Adrenal gland (tissue), 7 donors: ENCODE data around the gene MOV10L1.

- PRO-cap, 3 experiments: no peak in any of the 3 experiments
- RAMPAGE, long total RNA, 4 experiments: no peak in any of the 4 experiments
- RRBS: no CpG with 5 or more reads among the region's 18 CpGs
Observed at GRCh38 chr22:47117023-47117437, 354.6 kb downstream of the TBC1D22A start.

- PRO-cap, 3 experiments: no peak in any of the 3 experiments
- RAMPAGE, long total RNA, 4 experiments: no peak in any of the 4 experiments
- RRBS: 95% methylated on average over 1 of the region's 11 CpGs
Observed at GRCh38 chr22:47170487-47170939, 408.1 kb downstream of the TBC1D22A start.

DNA sequence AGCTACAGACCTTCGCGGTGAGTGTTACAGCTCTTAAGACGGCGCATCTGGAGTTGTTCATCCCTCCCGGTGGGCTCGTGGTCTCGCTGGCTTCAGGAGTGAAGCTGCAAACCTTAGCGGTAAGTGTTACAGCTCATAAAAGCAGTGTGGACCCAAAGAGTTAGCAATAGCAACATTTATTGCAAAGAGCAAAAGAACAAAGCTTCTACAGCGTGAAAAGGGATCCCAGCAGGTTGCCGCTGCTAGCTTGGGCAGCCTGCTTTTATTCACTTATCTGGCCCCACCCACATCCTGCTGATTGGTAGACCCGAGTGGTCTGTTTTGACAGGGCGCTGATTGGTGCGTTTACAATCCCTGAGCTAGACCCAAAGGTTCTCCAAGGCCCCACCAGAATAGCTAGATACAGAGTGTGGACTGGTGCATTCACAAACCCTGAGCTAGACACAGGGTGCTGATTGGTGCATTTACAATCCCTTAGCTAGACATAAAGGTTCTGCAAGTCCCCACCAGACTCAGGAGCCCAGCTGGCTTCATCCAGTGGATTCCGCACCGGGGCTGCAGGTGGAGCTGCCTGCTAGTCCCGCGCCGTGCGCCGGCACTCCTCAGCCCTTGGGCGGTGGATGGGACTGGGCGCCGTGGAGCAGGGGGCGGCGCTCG, 725.4 kb downstream of the TBC1D22A start:
- PRO-cap, 3 experiments: no peak in any of the 3 experiments
- RAMPAGE, long total RNA, 4 experiments: no peak in any of the 4 experiments
- RRBS: no CpG with 5 or more reads among the region's 26 CpGs

DNA sequence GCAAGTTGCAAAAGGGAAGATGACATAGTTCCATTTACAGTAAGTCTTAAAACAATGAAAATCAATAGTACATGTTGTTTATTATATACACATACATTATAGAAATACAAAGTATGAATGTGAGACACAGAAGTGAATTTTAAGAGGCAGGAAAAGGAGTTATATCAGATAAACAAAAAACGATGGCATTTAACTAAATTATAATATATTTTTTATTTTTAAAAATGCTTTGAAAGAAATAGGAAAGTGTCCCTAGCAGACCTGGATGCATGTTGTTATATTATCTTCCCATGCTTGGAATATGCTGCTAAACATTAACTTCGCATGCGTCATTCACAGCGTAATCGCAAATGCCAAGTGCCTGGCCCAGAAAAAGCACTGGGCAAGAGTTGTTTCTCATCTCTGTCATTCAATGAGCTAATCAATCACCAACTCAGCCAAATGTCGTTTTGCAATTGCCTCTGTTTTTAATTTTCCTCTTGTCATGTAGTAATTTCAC, 83.7 kb upstream of the TAFA5 start:
- PRO-cap, 3 experiments: no peak in any of the 3 experiments
- RAMPAGE, long total RNA, 4 experiments: no peak in any of the 4 experiments
- RRBS: no CpG with 5 or more reads among the region's 6 CpGs

- PRO-cap, 3 experiments: no peak in any of the 3 experiments
- RAMPAGE, long total RNA, 4 experiments: no peak in any of the 4 experiments
Observed at GRCh38 chr22:49605472-49605719, 222.3 kb downstream of the BRD1 start.

- PRO-cap, 3 experiments: no peak in any of the 3 experiments
- RAMPAGE, long total RNA, 4 experiments: no peak in any of the 4 experiments
- RRBS: 3% methylated on average over 4 of the region's 25 CpGs
Observed at GRCh38 chr22:49670924-49671387, 156.7 kb downstream of the BRD1 start.

DNA sequence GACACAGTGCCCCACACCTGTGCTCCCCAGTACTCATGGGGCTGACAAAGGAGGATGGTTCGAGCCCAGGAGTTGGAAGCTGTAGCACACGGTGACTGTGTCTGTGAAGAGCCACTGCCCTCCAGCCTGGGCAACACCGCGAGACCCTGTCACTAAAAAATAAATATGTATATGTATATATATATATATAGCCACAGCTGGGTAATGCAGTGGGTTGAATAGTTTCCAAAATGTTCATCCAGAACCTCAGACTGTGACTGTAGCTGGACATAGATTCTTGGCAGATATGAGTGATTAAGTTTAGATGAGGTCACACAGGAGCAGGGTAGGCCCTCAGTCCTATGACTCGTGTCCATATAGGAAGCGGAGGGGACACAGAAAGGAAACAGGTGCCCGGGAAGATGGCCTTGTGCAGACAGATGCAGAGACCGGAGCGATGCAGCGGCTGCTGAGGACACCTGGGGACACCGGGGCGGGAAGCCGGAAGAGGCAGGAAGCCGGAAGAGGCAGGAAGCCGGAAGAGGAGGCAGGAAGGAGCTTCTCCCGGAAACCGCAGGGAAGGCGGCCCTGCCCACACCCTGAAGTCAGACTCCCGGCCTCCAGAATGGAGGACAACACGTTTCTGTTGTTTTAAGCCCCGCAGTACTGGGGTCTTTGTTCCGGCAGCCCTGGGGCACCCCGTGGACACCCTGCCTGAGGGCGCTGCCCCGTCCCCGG, 103.8 kb downstream of the BRD1 start:
- PRO-cap, 3 experiments: no peak in any of the 3 experiments
- RAMPAGE, long total RNA, 4 experiments: no peak in any of the 4 experiments
- RRBS: 47% methylated on average over 15 of the region's 26 CpGs

DNA sequence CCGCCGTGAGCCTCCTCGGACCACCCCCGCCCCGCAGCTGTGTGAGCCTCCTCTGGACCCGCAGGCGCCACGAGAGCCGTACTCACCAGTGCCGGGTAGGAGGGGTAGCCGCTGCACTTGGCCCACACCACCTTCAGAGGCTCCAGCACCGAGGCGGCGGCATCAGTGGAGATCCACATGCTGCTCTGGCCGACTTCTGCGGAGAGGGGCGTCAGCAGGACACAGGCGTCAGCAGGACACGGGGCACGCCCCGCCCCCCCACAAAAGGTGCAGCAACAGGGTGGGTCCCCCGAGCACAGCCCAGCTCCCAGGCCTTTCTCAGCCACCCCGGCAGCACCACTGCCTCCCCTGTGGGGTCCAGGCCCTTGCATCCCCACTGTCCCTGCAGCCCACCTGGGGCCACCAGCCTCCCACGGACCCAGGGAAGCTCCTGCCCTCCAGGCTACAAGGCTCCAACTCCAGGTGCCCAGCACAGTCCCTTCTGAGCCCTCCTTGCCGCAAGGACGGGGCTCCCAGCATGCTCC, 51.6 kb downstream of the BRD1 start:
- PRO-cap, 3 experiments: no peak in any of the 3 experiments
- RAMPAGE, long total RNA, 4 experiments: no peak in any of the 4 experiments
- RRBS: no CpG with 5 or more reads among the region's 26 CpGs

- PRO-cap, 3 experiments: no peak in any of the 3 experiments
- RAMPAGE, long total RNA, 4 experiments: no peak in any of the 4 experiments
- RRBS: 96% methylated on average over 10 of the region's 26 CpGs
Observed at GRCh38 chr22:49776992-49777317, 50.7 kb downstream of the BRD1 start.

DNA sequence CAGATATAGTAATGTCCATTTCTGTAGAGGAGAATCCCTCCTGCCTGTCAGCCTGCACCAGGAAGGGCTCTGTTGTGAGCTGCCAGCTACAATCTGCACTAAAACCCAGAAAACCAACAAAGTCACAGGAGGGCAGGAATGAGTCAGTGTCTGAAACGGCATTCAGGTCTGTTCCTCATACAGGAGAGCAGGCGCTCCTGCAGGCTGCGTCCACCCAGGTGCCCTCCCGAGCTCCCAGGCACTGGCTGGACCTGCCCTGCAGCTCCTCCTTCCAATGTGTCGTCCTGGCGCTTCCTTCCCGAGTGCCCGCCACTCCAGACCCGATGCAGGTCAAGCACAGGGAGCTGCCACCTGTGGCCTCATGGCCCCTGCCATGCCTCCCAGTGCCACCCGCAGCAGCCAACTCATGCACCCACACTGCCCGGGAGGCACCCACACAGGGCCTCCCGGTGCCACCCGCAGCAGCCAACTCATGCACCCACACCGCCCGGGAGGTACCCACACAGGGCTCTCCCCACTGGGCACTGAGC, 12.0 kb downstream of the BRD1 start:
- PRO-cap, 3 experiments: no peak in any of the 3 experiments
- RAMPAGE, long total RNA, 4 experiments: no peak in any of the 4 experiments
- RRBS: 57% methylated on average over 4 of the region's 15 CpGs

DNA sequence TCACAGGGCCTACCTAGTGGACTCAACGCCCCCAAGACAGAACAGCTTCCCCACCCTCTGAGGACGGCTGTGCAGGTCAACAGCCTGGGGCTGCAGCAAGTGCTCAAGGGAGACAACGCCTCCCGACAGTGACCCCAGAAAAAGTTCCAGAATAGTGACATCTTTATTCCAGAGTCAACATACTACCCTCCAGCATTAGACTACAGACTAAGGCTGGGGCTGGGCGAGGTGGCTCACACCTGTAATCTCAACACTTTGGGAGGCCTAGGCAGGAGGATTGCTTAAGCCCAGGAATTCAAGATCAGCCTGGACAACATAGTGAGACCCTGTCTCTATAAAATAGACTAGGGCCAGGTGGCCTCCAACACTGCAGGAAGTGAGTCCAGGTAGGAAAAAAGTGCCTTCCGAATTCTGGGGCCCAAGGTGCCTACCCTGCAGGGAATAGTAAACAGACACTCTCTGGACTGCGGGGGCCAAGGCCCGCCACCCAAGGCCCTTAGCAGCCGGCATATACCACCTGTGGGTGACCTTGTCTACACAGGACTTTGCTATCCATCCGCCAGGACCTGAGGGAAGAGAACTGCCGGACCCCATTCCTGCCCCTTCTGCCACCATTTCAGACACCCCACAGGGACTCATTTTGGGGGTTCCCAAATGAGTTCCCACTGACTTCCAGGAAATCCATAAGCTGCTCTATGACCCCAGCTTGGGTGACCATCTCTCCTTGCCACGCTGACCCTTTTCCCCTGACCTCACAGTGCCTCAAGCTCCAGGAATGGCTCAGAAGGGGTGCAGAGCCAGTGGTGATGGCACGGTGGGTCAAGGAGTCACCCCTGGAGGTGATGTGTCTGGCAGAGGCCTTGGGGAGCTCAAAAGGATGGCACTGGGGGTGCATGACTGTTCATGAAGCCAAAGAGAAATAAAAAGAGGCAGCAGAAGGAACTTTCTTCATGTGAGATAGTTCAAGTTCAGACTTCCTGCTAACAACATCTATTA, 11.0 kb downstream of the BRD1 start:
- PRO-cap, 3 experiments: no peak in any of the 3 experiments
- RAMPAGE, long total RNA, 4 experiments: no peak in any of the 4 experiments
- RRBS: 90% methylated on average over 3 of the region's 13 CpGs

GRCh38 chr22:49826592-49827251, 951 bp downstream of the BRD1 start:
- PRO-cap, 3 experiments: peak in 3 of 3 experiments; most common plus-strand start chr22:49826674 (in 2)
- RAMPAGE, long total RNA, 4 experiments: no peak in any of the 4 experiments
- RRBS: under 1% methylated on average over 48 of the region's 83 CpGs

DNA sequence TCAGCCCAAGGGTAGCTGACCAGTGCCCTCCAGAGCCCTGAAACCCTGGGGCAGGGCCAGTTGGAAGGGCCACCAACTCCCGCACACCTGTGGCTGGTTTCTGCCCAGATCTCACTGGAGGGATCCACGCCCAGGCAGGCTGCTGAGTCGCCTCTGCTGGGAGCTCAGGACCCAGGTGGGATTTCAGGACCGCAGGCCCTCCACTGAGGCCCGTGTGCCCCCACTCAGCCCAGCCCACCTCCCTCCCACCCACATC, 8.9 kb upstream of the PIM3 start:
- PRO-cap, 3 experiments: no peak in any of the 3 experiments
- RAMPAGE, long total RNA, 4 experiments: no peak in any of the 4 experiments
- RRBS: no CpG with 5 or more reads among the region's 5 CpGs

DNA sequence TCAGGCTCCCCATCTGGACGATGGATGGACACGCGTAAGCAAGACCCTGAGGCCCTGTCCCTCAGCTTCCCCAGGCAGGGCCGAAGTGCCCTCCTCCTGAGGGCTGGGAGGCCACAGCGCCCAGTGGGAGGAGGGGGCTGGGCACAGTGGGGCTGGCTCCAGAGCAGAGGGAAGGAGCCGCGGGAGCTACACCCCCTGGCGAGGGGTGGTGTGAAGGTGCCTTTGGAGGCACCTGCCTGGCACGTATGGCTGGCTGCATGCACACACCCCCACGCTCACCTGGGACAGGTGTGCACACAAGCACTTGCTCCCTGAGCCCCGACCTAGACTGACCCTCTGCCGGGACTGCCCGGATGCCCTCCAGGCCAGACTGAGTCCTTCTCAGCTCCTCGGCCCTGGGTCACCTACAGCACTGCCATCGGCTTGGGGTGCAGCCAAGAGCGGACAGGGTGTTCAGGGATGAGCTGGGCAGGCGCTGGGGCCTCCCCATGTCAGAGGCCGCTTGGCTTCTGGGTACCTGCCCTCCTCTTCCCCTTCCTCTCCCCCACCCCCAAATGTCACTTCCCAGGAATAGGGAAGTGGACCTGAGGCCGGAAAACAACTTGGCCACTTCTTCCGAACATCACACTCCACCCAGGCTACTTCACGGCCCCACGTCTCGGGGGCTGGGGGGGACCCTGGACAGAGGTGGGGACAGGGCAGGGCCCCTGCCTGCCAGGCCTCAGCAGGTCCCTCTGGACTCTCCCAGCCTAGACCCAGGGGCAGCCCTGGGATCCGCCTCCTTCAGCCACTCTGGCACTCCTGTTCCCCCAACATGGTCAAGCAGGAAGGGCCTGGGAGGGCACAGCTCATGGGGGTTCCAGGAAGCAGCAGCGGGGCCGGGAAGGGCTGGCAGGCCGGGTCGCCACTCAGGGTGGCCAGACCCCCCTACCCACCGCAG, 7.3 kb upstream of the PIM3 start:
- PRO-cap, 3 experiments: no peak in any of the 3 experiments
- RAMPAGE, long total RNA, 4 experiments: no peak in any of the 4 experiments
- RRBS: no CpG with 5 or more reads among the region's 29 CpGs

- PRO-cap, 3 experiments: peak in 3 of 3 experiments; most common plus-strand start chr22:49962600 (in 3); most common minus-strand start chr22:49962174 (in 2)
- RAMPAGE, long total RNA, 4 experiments: no peak in any of the 4 experiments
- RRBS: 15% methylated on average over 16 of the region's 89 CpGs
Observed at GRCh38 chr22:49961931-49962903, 1.6 kb downstream of the PIM3 start.

DNA sequence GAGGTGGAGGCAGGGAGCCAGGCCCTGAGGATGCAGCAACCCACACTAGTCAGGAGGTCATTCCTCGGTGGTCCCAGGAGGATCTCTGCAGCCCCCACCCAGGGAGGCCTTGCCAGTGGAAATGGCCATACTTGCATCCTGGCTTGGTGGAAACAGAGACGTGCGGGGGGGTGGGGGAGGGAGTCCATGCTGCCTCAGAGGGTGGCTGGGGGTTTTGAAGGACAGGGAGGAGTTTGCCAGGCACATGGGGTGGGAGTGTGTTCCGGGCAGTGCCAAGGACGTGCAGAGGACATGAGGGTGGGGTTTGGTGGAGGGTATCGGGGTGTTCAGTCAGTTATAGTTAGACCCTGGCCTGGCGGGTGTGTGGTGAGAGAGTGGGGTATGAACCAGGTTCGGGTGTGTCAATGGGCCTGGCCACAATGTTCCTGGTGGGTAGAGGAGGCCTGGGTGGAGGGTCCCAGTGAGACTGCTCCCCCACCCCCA, 3.8 kb downstream of the PIM3 start:
- PRO-cap, 3 experiments: peak in 1 of 3 experiments; most common plus-strand start position 139 of the sequence (in 1); most common minus-strand start position 123 of the sequence (in 1)
- RAMPAGE, long total RNA, 4 experiments: no peak in any of the 4 experiments
- RRBS: no CpG with 5 or more reads among the region's 8 CpGs

DNA sequence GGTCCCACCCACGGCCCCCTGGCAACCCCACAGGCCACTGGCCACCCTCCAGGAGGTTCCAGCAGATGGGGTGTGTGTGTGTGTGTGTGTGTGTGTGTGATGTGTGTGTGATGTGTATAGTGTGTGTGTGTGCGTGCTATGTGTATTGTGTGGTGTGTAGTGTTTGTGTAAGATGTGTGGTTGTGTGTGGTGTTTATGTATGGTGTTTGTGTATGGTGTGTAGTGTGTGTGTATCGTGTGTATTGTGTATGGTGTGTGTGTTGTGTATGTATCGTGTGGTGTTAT, 12.1 kb downstream of the PIM3 start:
- PRO-cap, 3 experiments: no peak in any of the 3 experiments
- RAMPAGE, long total RNA, 4 experiments: no peak in any of the 4 experiments
- RRBS: no CpG with 5 or more reads among the region's 4 CpGs

- PRO-cap, 3 experiments: no peak in any of the 3 experiments
- RAMPAGE, long total RNA, 4 experiments: no peak in any of the 4 experiments
- RRBS: 25% methylated on average over 15 of the region's 52 CpGs
Observed at GRCh38 chr22:50089554-50090091, at the start of gene MOV10L1. Gene MOV10L1, plus strand, starts transcription at chr22:50090006.

DNA sequence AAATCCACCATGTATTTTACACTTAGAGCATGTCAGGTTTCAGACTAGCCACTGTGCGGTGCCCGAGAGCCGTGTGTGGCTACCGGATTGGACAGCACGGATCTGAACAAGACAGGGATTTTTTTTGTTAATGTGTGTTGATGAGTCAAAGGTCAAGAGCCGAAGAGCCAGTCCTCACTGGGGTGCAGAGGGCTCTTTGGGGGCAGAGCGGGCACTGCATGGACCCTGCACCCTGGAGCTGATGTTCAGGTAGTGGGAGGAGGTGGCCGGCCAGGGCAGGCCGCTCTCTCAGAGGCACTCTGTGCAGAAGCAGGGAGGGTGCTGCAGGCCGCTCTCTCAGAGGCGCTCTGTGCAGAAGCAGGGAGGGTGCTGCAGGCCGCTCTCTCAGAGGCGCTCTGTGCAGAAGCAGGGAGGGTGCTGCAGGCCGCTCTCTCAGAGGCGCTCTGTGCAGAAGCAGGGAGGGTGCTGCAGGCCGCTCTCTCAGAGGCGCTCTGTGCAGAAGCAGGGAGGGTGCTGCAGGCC, 23.6 kb upstream of the PANX2 start:
- PRO-cap, 3 experiments: no peak in any of the 3 experiments
- RAMPAGE, long total RNA, 4 experiments: no peak in any of the 4 experiments
- RRBS: no CpG with 5 or more reads among the region's 17 CpGs

GRCh38 chr22:50191099-50191731, 5.5 kb downstream of the TRABD start:
- PRO-cap, 3 experiments: peak in 3 of 3 experiments; most common plus-strand start chr22:50191650 (in 2); most common minus-strand start chr22:50191442 (in 1)
- RAMPAGE, long total RNA, 4 experiments: no peak in any of the 4 experiments
- RRBS: 32% methylated on average over 1 of the region's 15 CpGs